Occipital lobe (tissue), 2 donors: ENCODE data around the genes FLT4, OR2Y1 and TRIM41.

DNA sequence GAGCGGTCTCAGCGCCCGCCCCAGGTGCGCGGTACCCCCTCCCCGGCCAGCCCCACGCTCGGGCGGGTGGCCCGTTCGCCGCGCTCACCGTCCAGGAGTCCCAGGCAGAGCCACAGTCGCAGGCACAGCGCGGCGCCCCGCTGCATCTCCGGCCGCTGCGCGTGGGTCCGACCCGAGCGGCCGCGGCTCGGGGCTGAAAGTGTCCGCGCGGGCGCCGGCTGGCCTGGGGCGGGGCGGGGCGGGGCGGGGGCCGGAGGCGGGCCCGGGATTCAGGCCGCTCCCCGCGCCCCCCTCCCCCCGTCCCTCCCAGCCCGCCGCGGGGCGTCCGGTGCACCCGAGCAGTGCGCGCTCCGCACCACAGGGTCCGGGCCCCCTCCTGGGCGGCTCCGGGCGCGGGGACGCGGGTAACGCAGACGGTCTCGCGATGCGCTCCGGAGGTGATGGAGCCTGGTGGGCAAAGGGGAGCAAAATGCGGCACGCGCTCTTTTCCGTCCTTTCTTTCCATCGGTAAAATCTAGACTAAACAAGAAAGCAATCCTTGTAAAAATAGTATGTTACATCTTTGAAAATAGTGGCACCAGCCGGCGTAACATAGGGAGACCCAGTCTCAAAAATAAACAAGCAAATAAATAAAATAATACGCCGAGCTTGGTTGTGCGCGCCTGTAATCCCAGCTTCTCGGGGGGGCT lies at the start of gene FLT4:
TSS of gene FLT4 (minus strand) at position 201 of the 689 bp plus-strand sequence.
- RAMPAGE, long total RNA: no peak

DNA sequence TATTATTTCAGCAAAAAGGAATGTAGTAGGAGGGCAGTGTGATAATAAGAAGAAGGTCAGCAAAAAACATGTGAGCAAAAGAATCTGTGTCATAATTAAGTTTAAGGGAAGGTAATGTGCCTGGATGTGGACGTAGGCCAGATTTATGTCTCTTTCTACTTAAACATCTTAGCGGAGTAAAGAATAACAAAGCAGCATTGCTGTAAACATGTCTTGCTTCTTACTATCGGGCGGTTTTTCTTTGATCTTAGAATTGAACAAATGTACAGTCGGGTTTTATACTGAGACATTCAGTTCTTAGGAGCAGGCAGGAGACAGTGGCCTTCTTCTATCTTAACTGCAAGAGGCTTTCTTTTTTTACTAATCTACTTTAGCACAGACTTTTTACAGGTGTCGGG lies 40.3 kb upstream of the FLT4 start:
- RAMPAGE, long total RNA: no peak

DNA sequence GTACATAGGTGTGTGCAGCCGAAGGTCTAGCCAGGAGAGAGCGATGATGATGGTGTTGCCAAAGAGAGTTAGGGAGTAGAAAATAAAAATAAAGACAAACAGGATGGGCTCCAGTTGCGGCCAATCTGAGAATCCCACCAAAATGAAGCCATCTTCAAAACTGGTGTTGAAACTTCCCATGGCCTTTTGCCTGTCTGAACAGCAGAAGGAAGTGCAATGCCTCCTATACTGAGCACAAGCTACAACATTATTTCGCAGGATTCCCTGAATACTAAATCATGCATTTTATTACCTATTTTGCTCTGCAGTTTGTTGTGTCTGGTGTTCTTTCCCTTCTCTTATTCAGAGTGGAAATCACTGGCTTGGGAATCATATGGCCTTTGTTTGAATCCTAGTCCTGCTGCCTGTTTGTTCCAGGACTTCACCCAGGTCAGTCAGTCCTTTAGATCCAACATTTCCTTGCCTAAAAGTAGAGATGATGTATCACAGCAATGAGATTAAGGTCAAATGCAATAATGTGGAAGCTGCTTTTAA lies at the start of gene OR2Y1:
TSS of gene OR2Y1 (minus strand) at position 180 of the 534 bp plus-strand sequence.
- RAMPAGE, long total RNA: no peak

- RAMPAGE, long total RNA: no peak
These were observed 6.0 kb upstream of the MGAT1 start for GRCh38 chr5:180808480-180809120.

DNA sequence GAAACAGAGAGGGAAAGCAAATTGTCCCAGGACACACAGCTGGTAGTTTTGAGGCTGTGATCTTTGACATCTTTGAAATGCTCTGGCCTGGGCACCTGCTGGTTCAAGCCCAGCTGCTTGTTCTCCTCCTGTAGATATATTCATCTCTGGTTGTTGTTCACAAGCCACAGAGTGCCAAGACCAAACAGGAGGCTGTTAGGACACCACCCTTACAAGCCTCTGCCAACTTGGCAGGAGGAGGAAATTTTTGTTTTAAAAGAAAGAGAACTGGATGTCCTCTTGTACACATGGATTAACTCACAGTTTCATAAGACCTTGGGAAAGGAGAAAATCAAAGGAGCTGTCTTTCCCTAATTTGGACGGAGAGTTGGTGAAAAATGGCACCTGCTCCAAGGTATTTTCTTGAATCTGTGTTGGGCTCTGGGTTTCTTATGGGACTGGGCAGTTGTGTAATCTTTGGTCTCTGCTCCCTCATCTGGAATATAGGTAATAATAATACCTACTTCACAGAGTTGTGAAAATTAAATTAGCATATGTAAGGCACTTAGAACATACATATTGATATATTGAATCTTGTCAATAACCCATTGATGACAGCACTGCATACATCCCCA lies 8.6 kb upstream of the ZFP62 start:
- RAMPAGE, long total RNA: no peak

- RAMPAGE, long total RNA: no peak
These were observed 40.3 kb upstream of the BTNL3 start for GRCh38 chr5:180948251-180948750.

- RAMPAGE, long total RNA: no peak
These were observed 29.8 kb downstream of the OR2V1 start for GRCh38 chr5:181101118-181101545.

- RAMPAGE, long total RNA: start-site peak on the minus strand at chr5:181223182-181223243, 5 and 8 reads in 2 replicates; start-site peak on the plus strand at chr5:181223275-181223301, 89 and 33 reads in 2 replicates
These were observed at the start of gene TRIM41 for GRCh38 chr5:181222965-181223416. Gene TRIM41 (plus strand): TSS chr5:181223281.

GRCh38 chr5:181263376-181264136 lies 2.6 kb upstream of the TRIM52 start:
- RAMPAGE, long total RNA: no peak